Right lobe of liver (tissue), 4 donors: ENCODE results near the gene C3orf18.

DNA sequence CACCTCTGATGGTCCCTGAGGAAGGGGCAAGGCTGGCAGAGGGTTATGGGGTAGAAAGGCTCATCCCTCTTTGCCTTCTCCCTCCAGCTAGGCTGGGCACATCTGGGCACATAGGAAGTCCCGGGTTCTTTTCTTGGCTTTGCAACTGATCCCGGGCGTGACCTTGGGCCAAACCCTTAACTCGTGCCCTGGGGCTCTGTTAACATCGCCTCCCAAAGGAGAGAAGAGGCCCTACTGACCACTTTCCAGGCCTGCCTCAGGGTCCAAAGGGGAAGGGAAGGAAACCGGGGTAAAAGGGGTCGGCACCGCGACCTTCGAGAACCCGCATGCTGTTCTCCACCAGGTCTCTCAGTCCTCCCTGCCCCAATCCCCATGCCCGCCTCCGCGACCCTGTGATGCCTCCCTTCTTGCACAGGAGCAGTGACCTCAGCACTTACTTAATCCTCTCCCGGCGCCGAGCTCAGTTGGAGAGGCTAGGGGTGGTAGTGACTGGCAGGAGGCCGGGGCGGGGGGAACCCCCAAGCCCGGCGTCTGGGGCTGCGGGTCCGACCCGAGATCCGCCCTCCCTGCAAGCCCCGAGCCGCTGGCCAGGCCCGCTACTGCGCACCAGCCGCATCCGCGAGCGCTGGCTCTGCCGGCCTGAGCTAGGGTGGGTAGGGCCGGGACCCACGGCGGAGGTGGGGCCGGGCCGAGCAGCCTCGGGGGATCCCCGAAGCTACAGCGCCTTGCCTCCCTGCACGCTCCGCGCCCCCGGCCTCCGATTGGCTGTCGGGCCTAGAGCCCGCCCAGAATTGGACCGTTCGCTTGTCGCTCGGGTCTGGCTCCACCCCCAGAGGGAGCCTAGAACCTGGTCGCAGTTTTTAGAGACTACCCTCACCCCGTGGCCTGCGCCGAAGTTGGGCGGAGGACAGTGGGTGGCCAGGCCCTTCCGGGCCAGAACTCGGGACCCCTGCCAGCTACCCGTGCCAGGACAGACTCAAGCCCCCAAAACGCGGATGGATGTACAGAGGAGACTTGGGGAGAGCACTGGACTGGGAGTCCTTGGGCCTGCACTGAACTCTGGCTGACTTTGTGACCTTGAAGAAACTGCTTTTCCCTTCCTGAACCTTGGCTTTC, at the start of gene C3orf18:
TSS of gene C3orf18 (minus strand) at position 722 of the 1,116 bp plus-strand sequence.
- PRO-cap, 4 experiments = peak in 2 of 4 experiments; most common plus-strand start position 843 of the sequence (in 1); most common minus-strand start position 627 of the sequence (in 1)
- RAMPAGE, long total RNA, 2 experiments = no peak in any of the 2 experiments

- PRO-cap, 4 experiments = peak in 1 of 4 experiments; most common plus-strand start chr3:50587577 (in 1)
- RAMPAGE, long total RNA, 2 experiments = no peak in any of the 2 experiments
These were observed 18.0 kb downstream of the HEMK1 start for GRCh38 chr3:50587119-50587928.

DNA sequence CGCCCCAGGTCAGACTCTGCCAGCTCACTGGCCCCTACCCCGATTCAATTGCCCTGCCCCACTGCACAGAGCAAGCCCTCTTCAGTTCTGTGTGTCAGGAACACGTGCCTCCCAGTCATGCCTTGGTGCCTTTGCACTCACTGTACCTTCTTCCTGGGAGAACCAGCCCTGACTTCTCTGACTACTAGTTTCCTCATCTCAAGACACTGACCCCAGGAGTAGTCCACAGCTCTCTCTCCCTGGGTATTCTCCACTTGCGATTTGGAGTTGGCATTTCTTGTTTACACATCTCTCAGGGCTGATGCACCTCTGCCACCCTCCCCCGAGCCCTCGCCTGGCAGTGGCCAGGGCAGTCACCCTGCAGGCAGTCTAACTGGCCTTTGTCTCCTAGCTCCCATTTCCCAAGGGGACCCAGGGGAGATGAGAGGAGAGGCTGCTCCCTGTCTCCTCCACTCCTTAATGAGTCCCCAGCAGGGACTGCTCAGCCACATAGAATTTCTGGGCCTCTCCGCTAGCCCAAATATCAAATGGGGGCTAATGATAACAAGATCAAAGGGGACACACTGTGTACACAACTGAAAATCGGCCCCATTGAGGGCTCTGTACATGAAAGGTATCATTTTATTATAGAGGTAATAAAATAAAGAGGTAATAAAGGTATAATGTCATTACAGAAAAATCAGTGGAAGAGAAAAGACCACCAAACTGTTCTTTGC, 5.5 kb downstream of the CISH start:
- PRO-cap, 4 experiments = peak in 4 of 4 experiments; most common plus-strand start position 340 of the sequence (in 1); most common minus-strand start position 263 of the sequence (in 2)
- RAMPAGE, long total RNA, 2 experiments = no peak in any of the 2 experiments

DNA sequence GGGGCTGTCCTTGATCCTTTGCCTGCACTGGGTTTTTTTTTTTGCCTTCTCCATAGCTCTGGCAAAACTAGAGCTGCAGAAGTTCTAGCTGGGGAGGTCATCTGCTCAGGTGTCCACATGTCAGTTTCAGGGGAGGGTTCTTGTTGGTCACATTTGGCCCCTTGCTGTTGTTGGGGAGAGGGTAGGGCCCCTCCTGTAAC, 23.6 kb upstream of the DOCK3 start:
- PRO-cap, 4 experiments = no peak in any of the 4 experiments
- RAMPAGE, long total RNA, 2 experiments = no peak in any of the 2 experiments

DNA sequence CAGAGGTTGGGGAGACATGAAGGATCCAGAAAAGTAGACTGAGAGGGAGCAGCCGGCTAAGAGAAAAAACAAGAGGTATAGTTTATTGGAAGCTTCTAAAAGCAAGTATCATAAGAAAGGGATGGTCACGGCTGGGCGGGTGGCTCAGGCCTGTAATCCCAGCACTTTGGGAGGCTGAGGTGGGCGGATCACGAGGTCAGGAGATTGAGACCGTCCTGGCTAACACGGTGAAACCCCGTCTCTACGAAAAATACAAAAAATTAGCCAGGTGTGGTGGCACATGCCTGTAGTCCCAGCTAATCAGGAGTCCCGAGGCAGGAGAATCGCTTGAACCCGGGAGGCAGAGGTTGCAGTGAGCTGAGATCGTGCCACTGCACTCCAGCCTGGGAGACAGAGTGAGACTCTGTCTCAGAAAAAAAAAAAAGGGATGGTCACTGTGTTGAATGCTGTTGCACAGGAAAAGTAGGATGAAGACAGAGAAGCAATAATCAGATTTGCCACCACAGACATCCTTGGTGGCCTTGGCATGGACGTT, 12.6 kb upstream of the DOCK3 start:
- PRO-cap, 4 experiments = no peak in any of the 4 experiments
- RAMPAGE, long total RNA, 2 experiments = no peak in any of the 2 experiments

DNA sequence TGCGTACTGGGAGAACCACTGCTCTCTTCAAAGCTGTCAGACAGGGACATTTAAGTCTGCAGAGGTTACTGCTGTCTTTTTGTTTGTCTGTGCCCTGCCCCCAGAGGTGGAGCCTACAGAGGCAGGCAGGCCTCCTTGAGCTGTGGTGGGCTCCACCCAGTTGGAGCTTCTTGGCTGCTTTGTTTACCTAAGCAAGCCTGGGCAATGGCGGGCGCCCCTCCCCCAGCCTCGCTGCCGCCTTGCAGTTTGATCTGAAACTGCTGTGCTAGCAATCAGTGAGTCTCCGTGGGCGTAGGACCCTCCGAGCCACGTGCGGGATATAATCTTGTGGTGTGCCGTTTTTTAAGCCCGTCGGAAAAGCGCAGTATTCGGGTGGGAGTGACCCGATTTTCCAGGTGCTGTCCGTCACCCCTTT, 303.8 kb downstream of the DOCK3 start:
- PRO-cap, 4 experiments = no peak in any of the 4 experiments
- RAMPAGE, long total RNA, 2 experiments = no peak in any of the 2 experiments

GRCh38 chr3:51385683-51386190, 646 bp downstream of the MANF start:
- PRO-cap, 4 experiments = no peak in any of the 4 experiments
- RAMPAGE, long total RNA, 2 experiments = no peak in any of the 2 experiments

GRCh38 chr3:51388408-51389395, 2.4 kb upstream of the RBM15B start:
- PRO-cap, 4 experiments = no peak in any of the 4 experiments
- RAMPAGE, long total RNA, 2 experiments = no peak in any of the 2 experiments

DNA sequence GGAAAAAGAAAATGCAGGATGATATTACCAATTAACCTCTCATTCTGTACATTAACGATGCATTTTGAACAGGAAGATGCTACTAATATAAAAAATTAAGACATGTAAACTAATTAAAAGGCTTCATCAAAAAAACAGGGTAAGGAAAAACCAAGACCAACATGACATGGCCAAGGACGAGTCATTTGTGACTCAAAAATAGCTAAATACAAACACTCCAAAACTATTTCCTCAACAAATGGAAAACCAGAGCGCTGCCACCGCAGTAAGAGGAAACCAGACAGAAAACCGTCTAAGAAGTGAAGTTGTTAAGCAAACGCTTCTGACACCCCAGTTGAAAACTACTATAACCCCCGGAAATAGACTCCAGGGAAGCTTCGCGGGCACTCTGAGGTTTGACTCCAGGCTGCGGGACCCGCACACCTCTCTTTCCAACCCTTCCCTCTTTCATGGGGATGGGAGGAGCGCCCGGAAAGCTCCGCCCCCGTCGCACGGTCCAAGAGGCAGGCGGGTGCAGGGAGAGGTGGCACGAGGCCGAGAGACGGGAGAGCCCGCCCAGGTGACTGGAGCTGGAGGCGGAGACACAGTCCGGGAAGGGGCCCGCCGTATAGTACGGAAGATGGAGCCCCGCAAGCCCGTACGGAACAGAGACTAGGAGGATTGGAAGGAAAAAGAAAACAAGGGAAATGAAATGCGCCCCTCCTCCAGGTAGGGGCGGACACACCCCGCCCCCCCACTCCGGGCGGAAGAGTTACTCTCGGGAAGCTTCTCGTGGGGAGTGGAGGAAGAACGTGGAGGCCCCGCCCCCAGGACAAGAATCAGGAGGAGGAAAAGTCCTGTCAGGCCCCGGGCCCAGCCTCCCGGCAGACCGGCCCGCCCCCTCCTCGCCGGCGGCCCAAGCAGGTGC, 700 bp downstream of the DCAF1 start:
- PRO-cap, 4 experiments = peak in 4 of 4 experiments; most common plus-strand start position 584 of the sequence (in 2); most common minus-strand start position 403 of the sequence (in 3)
- RAMPAGE, long total RNA, 2 experiments = no peak in any of the 2 experiments

DNA sequence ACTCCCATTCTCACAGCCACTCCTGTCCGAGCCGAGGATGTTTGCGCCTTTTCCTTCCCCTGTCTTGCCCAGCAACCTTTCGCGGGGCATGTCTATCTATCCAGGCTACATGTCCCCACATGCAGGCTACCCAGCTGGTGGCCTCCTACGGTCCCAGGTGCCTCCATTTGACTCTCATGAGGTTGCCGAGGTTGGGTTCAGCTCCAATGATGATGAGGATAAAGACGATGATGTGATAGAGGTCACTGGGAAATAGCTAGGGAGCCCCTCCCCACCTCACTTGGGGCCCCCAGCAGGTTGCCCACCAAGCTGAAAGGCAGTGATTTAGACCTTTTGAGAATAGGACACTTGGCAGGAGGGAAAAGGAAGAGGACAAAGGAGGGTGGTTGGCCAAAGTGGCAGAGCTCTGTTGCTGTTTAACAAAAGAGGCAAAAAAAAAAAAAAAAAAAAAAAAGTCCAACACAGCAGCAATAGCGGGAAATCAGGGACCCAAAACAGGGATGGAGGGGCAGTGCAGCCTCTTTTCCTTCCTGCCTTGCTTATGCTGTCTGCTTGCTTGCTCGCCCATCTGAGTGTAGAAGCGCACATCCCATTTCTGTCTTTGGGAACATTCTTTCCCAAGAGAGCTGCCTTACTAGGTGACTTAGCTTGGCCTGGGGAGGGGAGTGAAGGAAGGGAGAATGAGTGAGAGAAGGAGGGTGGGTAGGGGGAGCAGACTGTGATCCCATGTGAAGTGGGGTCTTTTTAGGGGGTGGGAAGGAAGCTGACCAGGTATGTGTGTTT, 7.7 kb upstream of the TEX264 start:
- PRO-cap, 4 experiments = peak in 1 of 4 experiments; most common plus-strand start position 491 of the sequence (in 1)
- RAMPAGE, long total RNA, 2 experiments = no peak in any of the 2 experiments

GRCh38 chr3:52005294-52006425, 10.0 kb upstream of the RPL29 start:
- PRO-cap, 4 experiments = peak in 1 of 4 experiments; most common plus-strand start chr3:52006063 (in 1)
- RAMPAGE, long total RNA, 2 experiments = no peak in any of the 2 experiments

DNA sequence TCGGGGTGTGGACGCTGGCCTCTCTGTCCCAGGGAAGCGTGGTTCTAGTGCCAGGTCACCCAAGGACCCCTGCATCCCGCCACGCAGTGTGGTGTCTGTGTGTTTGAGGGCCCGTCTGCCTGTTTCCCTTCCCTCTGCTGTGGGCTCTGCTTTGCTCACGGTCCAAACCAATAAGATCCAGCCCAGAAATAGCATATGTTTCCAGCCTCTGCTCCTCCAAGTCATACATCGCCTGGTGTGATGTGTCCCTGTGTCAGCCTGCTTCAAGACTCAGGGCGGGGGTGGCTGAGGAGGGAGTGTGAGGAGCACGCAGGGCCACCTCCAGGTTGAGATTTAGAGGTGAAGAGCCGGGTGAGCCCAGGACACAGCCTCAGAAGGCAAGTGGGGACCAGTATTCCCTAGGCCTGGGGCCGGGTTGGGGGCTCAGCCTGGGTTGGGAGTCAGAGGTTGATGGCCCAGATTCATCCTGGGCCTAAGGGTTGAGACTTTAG, 21.9 kb upstream of the RPL29 start:
- PRO-cap, 4 experiments = no peak in any of the 4 experiments
- RAMPAGE, long total RNA, 2 experiments = no peak in any of the 2 experiments

- PRO-cap, 4 experiments = peak in 4 of 4 experiments; most common plus-strand start chr3:52053061 (in 4); most common minus-strand start chr3:52052945 (in 3)
- RAMPAGE, long total RNA, 2 experiments = no peak in any of the 2 experiments
These were observed 3.5 kb downstream of the DUSP7 start for GRCh38 chr3:52052610-52053518.

DNA sequence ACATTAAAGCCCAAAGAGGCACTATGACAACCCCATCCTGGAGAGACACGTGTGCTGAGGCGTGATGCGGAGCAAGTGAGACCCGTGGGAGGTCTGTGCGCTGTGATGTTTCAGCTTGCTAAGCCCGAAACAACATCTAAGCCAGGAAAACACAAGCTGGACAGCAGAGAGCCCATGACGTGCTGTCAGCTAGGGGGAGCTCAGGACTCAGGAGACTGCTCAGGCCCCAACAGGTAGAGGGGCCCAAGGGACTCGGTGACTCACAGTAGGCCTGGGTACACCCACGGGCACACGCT, 2.9 kb downstream of the DUSP7 start:
- PRO-cap, 4 experiments = no peak in any of the 4 experiments
- RAMPAGE, long total RNA, 2 experiments = no peak in any of the 2 experiments

- PRO-cap, 4 experiments = no peak in any of the 4 experiments
- RAMPAGE, long total RNA, 2 experiments = no peak in any of the 2 experiments
These were observed 30.7 kb upstream of the DUSP7 start for GRCh38 chr3:52087015-52087450.

GRCh38 chr3:52153283-52154058, 752 bp downstream of the POC1A start:
- PRO-cap, 4 experiments = no peak in any of the 4 experiments
- RAMPAGE, long total RNA, 2 experiments = no peak in any of the 2 experiments

DNA sequence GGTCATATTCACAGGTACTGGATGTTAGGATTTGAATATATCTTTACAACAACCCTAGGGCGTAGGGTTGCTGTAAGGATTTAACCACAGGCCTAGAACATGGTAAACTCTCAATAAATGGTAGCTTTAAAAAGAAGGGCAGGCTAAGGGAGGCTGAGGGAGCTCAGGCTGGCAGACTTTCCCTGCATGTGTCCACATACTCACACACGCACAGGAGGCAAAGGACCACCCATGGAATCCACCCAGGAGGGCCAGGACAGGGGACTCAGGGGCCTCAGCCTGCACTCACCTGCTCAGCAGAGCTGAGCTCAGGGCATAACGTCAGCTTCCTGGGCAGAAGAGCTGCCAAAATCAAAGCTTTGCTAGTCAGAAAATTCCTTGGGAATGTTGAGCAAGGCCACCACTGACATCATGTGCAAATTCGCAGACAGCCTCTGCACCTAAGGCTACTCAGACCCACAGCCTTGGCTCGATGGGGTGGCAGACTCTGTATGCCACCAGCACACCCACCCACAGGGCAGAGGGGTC, 16.5 kb upstream of the ALAS1 start:
- PRO-cap, 4 experiments = peak in 4 of 4 experiments; most common plus-strand start position 427 of the sequence (in 3); most common minus-strand start position 310 of the sequence (in 4)
- RAMPAGE, long total RNA, 2 experiments = no peak in any of the 2 experiments

- PRO-cap, 4 experiments = peak in 1 of 4 experiments; most common plus-strand start chr3:52245099 (in 1); most common minus-strand start chr3:52244991 (in 1)
- RAMPAGE, long total RNA, 2 experiments = no peak in any of the 2 experiments
These were observed 754 bp upstream of the PPM1M start for GRCh38 chr3:52244785-52245225.

- PRO-cap, 4 experiments = peak in 2 of 4 experiments; most common minus-strand start chr3:52268358 (in 2)
- RAMPAGE, long total RNA, 2 experiments = no peak in any of the 2 experiments
These were observed 10.4 kb downstream of the WDR82 start for GRCh38 chr3:52267970-52268507.

DNA sequence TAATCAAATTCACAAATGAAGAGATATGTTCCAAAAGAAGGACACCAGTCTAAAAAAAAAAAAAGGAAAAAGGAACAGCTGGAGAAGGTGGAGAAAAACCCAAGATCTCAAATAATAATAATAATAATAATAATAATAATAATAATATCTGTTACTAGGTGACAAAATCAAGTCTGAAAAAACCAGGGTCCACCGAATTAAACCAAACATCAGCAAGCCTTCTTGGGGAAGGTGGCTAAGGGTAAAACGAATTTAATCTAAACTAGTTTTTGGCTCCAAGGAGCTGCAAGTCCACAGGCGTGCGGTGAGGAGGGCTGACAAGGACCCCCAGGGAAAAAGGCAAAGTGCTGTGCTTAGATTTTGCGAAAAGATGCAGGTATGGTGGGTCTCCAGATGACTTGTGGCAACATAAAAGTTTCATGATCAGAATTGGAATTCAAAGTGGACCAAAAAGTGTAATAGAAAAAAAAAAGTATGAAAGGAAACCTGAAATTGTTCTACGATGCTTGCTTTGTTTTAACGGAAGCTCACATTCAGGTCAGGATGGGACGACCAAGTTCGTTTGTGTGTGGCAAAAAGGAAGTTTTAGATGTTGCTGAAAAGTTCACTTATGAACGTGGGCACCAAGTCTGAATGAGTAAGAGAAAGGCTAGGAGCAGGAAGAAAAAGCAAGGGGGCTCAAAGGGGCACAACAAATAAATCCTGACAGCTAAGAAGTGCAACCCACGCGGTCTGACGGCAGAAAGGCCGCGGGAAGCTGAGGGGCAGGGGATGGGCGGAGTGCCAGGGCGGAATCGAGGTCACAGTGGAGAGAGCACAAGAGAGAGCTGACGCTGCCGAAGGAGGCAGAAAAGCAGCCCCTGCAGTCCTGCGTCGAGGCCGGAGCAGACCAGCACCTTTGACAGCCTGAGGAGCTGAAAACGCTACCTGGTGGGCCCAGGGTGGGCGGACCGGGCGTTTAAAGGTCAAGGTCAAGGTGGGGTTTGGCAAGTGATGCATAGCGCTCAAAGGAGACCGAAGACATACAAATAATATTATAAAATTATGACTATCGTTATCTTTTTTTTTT, 1.2 kb downstream of the WDR82 start:
- PRO-cap, 4 experiments = peak in 4 of 4 experiments; most common plus-strand start position 530 of the sequence (in 4); most common minus-strand start position 734 of the sequence (in 3)
- RAMPAGE, long total RNA, 2 experiments = no peak in any of the 2 experiments